ENCODE data around the gene EPB41L3.

DNA sequence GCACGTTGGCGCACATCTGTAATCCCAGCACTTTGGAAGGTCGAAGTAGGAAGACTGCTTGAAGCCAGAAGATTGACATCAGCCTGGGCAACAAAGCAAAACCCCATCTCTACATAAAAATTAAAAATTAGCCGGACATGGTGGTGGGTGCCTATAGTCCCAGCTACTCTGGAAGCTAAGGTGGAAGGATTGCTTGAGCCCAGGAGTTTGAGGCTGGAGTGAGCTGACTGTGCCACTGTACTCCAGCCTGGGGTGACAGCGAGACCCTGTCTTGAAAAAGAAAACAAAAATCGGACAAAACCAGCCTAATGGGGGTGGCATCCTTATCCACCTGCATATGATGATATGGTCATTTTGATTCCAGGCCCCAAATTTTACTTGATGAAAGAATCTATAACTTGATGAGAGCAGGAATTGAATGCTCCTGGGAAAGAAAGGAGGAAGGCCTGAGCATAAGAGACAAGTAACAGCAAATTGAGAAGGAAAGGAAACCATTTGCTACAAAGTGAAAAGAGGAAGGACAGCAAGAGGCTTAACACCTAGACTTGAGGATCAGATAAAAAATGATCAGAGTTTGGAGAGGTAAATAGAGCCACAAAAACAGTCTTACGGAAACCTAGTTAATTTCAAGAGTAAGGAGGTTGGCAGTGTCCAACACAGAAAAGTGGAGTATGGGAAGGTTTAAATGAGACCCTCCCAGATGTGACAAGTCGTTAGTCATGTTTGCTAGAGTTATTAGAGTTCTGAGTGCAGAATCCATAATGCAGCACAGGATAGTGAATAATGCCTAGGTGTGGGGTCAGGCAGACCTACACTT, 3.6 kb upstream of the MYL12B start:
- RAMPAGE, long total RNA = no peak
- RRBS, 2 experiments = no CpG with 5 or more reads among the region's 8 CpGs
CAGE:
- cytosol, long polyA minus RNA = no peak
- cytosol, long polyA plus RNA = no peak
- long polyA plus RNA = no peak
- nucleolus, long total RNA = no peak
- nucleus, long polyA plus RNA = no peak
- nucleus, long total RNA = no peak

- RAMPAGE, long total RNA = no peak
- RRBS, 2 experiments = no CpG with 5 or more reads among the region's 5 CpGs
CAGE:
- cytosol, long polyA minus RNA = no peak
- cytosol, long polyA plus RNA = no peak
- long polyA plus RNA = no peak
- nucleolus, long total RNA = no peak
- nucleus, long polyA plus RNA = no peak
- nucleus, long total RNA = no peak
These were observed 10.8 kb downstream of the MYL12B start for GRCh38 chr18:3272773-3273075.

DNA sequence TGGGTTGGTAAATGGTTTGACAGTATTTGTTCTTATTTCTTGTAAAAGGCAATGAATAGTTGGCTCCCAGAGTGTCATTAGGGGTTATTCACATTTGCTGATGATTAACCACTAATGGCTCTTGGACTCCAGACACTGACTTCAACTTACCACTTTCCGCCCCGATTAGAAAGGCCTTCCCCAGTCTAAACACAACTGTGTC, 9.6 kb upstream of the TGIF1 start:
- RAMPAGE, long total RNA = no peak
- RRBS, 2 experiments = no CpG with 5 or more reads among the region's 2 CpGs
CAGE:
- cytosol, long polyA minus RNA = no peak
- cytosol, long polyA plus RNA = no peak
- long polyA plus RNA = no peak
- nucleolus, long total RNA = no peak
- nucleus, long polyA plus RNA = no peak
- nucleus, long total RNA = no peak

- RAMPAGE, long total RNA = no peak
- RRBS, 2 experiments = no CpG with 5 or more reads among the region's 5 CpGs
CAGE:
- cytosol, long polyA minus RNA = no peak
- cytosol, long polyA plus RNA = no peak
- long polyA plus RNA = no peak
- nucleolus, long total RNA = no peak
- nucleus, long polyA plus RNA = no peak
- nucleus, long total RNA = no peak
These were observed 16.3 kb downstream of the TGIF1 start for GRCh38 chr18:3466068-3466785.

- RAMPAGE, long total RNA = no peak
- RRBS, 2 experiments = no CpG with 5 or more reads among the region's 9 CpGs
CAGE:
- cytosol, long polyA minus RNA = no peak
- cytosol, long polyA plus RNA = no peak
- long polyA plus RNA = no peak
- nucleolus, long total RNA = no peak
- nucleus, long polyA plus RNA = no peak
- nucleus, long total RNA = no peak
These were observed 104.2 kb downstream of the TGIF1 start for GRCh38 chr18:3553932-3554746.

- RAMPAGE, long total RNA = no peak
- RRBS, 2 experiments = no CpG with 5 or more reads among the region's 6 CpGs
CAGE:
- cytosol, long polyA minus RNA = no peak
- cytosol, long polyA plus RNA = no peak
- long polyA plus RNA = no peak
- nucleolus, long total RNA = no peak
- nucleus, long polyA plus RNA = no peak
- nucleus, long total RNA = no peak
These were observed 135.0 kb downstream of the TGIF1 start for GRCh38 chr18:3584921-3585360.

DNA sequence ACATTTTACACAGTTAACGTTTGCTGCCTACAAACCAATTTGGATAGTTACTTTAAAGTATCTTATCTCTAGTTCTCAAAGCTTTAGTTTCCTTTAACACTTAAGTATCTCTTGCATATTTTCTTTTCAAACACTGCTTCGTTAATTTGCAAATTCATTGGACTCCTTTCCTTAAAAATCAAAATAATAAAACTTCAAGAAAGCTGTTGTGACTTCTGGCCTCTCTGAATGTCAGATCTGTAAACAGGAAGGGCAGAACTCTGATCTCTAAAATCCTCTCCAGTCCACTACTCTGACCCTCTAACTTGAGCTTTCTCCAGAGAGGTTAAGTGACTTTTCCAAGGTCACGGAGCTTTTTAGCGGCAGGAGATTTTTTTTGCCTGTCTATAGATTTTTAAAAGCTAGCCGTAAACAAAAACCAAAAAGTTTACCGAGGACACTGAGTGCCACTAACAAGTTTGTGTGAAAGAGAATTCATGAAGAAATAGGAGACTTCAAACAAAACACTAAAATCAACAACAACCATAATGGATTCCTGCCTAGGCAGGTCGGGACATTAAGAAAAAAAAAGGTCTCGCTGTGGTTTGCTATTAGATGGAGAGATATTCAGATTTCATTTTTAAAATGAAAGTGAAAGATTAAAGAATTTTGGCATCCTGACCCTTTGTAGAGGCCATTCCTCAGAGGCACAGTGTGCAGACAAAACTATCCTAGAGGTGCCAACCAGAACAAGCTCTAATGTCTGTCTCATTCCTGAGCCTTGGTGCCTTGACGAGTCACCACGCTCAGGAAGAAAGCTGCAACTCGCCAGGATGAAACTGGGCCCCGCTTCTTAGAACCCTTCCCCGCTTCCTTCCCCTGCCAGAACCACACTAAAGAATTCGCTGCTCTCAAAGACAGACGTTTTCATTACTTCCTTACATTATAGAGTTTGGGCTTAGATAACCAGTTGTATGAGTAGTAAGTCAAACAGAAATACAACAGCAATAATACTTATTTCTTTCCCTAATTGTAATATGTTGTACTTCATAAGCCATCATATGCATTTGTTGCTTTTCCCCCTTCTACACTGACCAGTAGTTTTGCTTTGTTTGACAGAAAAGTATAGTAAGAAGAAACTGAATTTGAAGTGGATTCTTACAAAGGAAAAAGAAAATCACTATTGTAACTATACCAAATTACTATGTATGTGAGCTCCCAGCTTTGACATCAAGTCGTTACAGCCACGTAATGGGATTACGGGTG, 155.9 kb downstream of the TGIF1 start:
- RAMPAGE, long total RNA = no peak
- RRBS, 2 experiments = no CpG with 5 or more reads among the region's 18 CpGs
CAGE:
- cytosol, long polyA minus RNA = no peak
- cytosol, long polyA plus RNA = no peak
- long polyA plus RNA = no peak
- nucleolus, long total RNA = no peak
- nucleus, long polyA plus RNA = no peak
- nucleus, long total RNA = no peak

- RAMPAGE, long total RNA = no peak
- RRBS, 2 experiments = no CpG with 5 or more reads among the region's 7 CpGs
CAGE:
- cytosol, long polyA minus RNA = no peak
- cytosol, long polyA plus RNA = no peak
- long polyA plus RNA = no peak
- nucleolus, long total RNA = no peak
- nucleus, long polyA plus RNA = no peak
- nucleus, long total RNA = no peak
These were observed 216.3 kb downstream of the TGIF1 start for GRCh38 chr18:3666275-3666690.

DNA sequence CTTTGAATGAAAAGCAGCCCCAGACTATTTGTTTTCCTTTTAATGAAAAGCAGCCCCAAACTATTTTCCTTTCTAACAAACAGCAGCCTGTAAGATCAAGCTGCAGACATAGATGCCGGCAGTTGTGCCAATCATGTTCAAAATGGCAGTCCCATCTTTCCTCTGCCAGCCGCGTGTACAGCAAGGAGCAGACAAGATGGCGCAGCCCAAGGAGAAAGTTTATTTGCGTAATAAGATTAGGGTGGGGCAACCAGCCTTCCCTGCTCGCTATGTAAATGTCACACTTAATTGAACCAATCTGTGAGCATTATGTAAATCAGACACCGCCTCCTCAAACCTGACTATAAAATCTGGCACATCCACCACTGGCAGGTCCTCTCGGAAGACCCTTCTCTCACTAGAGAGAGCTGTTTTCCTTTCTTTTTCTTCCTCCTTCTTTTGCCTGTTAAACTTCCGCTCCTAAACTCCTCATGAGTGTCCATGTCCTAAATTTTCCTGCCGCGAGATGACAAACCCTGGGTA, 226.1 kb downstream of the TGIF1 start:
- RAMPAGE, long total RNA = no peak
- RRBS, 2 experiments = no CpG with 5 or more reads among the region's 11 CpGs
CAGE:
- cytosol, long polyA minus RNA = no peak
- cytosol, long polyA plus RNA = no peak
- long polyA plus RNA = no peak
- nucleolus, long total RNA = no peak
- nucleus, long polyA plus RNA = no peak
- nucleus, long total RNA = no peak

DNA sequence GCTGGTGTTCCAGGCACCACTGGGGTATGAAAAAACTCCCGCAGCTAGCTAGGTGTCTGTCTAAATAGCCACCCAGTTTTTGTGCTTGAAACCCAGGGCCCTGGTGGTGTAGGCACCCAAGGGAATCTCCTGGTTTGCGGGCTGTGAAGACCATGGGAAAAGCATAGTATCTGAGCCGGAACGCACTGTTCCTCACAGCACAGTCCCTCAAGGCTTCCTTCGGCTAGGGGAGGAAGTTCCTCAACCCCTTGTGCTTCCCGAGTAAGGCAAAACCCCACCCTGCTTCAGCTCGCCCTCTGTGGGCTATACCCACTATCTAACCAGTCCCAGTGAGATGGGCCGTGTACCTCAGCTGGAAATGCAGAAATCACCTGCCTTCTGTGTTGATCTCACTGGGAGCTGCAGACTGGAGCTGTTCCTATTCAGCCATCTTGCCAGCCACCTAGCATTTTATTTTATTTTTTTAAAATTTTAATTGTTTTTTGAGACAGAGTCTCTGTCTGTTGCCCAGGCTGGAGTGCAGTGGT, 250.2 kb downstream of the TGIF1 start:
- RAMPAGE, long total RNA = no peak
- RRBS, 2 experiments = no CpG with 5 or more reads among the region's 8 CpGs
CAGE:
- cytosol, long polyA minus RNA = no peak
- cytosol, long polyA plus RNA = no peak
- long polyA plus RNA = no peak
- nucleolus, long total RNA = no peak
- nucleus, long polyA plus RNA = no peak
- nucleus, long total RNA = no peak

GRCh38 chr18:3794487-3795016, 344.6 kb downstream of the TGIF1 start:
- RAMPAGE, long total RNA = no peak
- RRBS, 2 experiments = no CpG with 5 or more reads among the region's 9 CpGs
CAGE:
- cytosol, long polyA minus RNA = no peak
- cytosol, long polyA plus RNA = no peak
- long polyA plus RNA = no peak
- nucleolus, long total RNA = no peak
- nucleus, long polyA plus RNA = no peak
- nucleus, long total RNA = no peak

GRCh38 chr18:3995315-3996087, 459.6 kb downstream of the DLGAP1 start:
- RAMPAGE, long total RNA = no peak
- RRBS, 2 experiments = no CpG with 5 or more reads among the region's 10 CpGs
CAGE:
- cytosol, long polyA minus RNA = no peak
- cytosol, long polyA plus RNA = no peak
- long polyA plus RNA = no peak
- nucleolus, long total RNA = no peak
- nucleus, long polyA plus RNA = no peak
- nucleus, long total RNA = no peak

- RAMPAGE, long total RNA = no peak
- RRBS, 2 experiments = no CpG with 5 or more reads among the region's 16 CpGs
CAGE:
- cytosol, long polyA minus RNA = no peak
- cytosol, long polyA plus RNA = no peak
- long polyA plus RNA = no peak
- nucleolus, long total RNA = no peak
- nucleus, long polyA plus RNA = no peak
- nucleus, long total RNA = no peak
These were observed 361 bp upstream of the AKAIN1 start for GRCh38 chr18:5197431-5197805.

- RAMPAGE, long total RNA = no peak
- RRBS, 2 experiments = no CpG with 5 or more reads among the region's 14 CpGs
CAGE:
- cytosol, long polyA minus RNA = no peak
- cytosol, long polyA plus RNA = no peak
- long polyA plus RNA = no peak
- nucleolus, long total RNA = no peak
- nucleus, long polyA plus RNA = no peak
- nucleus, long total RNA = no peak
These were observed 100.0 kb upstream of the ZBTB14 start for GRCh38 chr18:5395409-5395999.

DNA sequence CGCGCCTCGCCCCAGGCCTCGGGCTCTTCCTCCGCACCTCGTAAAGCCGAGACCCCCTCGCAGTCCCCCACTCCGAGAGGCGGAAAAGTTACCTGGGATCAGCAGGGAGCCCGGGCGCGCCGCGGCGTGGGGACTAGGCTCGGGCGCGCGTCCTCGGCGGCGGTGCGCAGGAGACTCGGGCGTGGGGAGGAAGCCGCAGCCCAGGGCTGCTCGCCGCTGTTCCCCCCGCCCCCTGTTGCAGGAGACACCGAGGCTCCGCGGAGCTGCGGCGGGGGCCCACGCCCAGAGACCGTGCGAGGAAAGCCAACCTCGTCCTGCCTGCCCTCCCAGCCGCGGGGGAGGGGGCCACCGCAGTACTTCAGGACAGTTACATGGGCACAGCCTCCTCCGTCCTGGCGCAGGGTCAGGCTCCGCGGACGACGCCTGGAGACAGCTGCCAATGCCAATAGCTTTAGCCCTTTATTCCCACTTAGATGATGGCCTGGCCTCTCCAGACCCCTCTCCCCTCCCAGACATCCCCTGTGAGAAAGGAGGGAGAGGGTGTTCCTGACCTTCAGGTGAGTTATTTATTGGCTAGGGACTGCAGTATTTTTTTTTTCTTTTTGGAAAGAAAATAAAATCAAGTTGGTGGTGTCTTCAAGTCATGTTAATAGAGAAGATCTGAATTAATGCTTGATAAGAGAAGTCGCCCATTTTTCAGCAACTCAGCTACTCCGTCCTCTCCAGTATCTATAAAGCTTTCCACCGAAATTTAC, at the start of gene EPB41L3:
EPB41L3 (minus strand) TSS at position 177 of the 755 bp plus-strand sequence.
- RAMPAGE, long total RNA = no peak
- RRBS, 2 experiments = no CpG with 5 or more reads among the region's 51 CpGs
CAGE:
- cytosol, long polyA minus RNA = no peak
- cytosol, long polyA plus RNA = no peak
- long polyA plus RNA = no peak
- nucleolus, long total RNA = no peak
- nucleus, long polyA plus RNA = no peak
- nucleus, long total RNA = no peak

- RAMPAGE, long total RNA = no peak
- RRBS, 2 experiments = no CpG with 5 or more reads among the region's 2 CpGs
CAGE:
- cytosol, long polyA minus RNA = no peak
- cytosol, long polyA plus RNA = no peak
- long polyA plus RNA = no peak
- nucleolus, long total RNA = no peak
- nucleus, long polyA plus RNA = no peak
- nucleus, long total RNA = no peak
These were observed 103.5 kb upstream of the TMEM200C start for GRCh38 chr18:5998618-5999406.

GRCh38 chr18:6362598-6362797, 52.2 kb downstream of the L3MBTL4 start:
- RAMPAGE, long total RNA = no peak
CAGE:
- cytosol, long polyA minus RNA = no peak
- cytosol, long polyA plus RNA = no peak
- long polyA plus RNA = no peak
- nucleolus, long total RNA = no peak
- nucleus, long polyA plus RNA = no peak
- nucleus, long total RNA = no peak

DNA sequence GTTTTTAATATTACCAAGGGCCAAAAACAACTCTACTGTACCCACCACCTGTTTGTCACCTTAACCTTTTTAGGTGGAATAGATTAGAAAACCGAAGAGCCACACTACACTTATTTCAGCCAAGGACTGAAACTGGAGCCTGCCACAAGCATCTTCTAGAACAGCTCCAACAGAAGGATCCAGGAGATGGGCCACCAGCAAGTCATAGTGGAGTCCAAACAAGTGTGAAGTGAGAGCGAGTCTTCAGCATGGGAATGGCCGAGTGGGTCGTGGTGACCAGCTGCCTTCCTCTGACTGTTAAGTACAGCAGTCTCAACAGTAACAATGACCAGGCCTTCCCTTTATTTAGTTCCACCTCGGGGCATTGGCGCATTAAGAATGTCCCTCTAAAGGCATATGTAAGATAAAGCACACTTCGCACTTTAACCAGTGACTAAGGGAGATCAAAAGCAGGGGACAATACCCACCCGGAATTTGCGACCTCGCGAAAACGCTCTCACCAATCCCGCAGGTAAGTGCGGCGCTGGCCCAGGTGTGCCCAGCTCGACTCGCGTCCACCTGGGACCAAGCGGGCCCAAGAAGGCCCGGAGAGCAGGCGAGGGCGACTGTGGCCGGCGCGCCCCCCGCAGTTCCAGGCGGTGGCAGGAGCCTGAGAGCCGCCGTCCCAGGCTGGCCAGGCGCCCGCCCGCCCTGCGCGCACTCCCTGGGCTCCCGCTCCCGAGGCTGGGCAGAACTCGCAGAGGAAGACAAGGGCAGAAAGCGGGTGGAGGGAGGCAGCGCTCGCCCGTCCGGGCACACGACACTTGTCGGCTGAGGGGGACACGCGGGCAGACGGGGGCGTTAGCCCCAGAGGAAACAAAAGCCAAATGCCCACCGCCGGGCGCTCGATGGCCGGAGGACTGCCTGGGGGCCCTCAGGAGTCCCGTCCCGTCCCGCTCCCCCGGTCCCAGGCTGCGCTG, 939 bp downstream of the L3MBTL4 start:
- RAMPAGE, long total RNA = no peak
- RRBS, 2 experiments = under 1 to 41% methylated on average over 12 to 20 of the region's 58 CpGs
CAGE:
- cytosol, long polyA minus RNA = no peak
- cytosol, long polyA plus RNA = no peak
- long polyA plus RNA = no peak
- nucleolus, long total RNA = no peak
- nucleus, long polyA plus RNA = no peak
- nucleus, long total RNA = no peak

GRCh38 chr18:6478641-6478866, 63.8 kb upstream of the L3MBTL4 start:
- RAMPAGE, long total RNA = no peak
- RRBS, 2 experiments = no CpG with 5 or more reads among the region's 2 CpGs
CAGE:
- cytosol, long polyA minus RNA = no peak
- cytosol, long polyA plus RNA = no peak
- long polyA plus RNA = no peak
- nucleolus, long total RNA = no peak
- nucleus, long polyA plus RNA = no peak
- nucleus, long total RNA = no peak

- RAMPAGE, long total RNA = no peak
- RRBS, 2 experiments = no CpG with 5 or more reads among the region's 8 CpGs
CAGE:
- cytosol, long polyA minus RNA = no peak
- cytosol, long polyA plus RNA = no peak
- long polyA plus RNA = no peak
- nucleolus, long total RNA = no peak
- nucleus, long polyA plus RNA = no peak
- nucleus, long total RNA = no peak
These were observed 46.7 kb downstream of the ARHGAP28 start for GRCh38 chr18:6776114-6776622.